ENCODE measurements around the genes UGT1A8 and ARL4C.

DNA sequence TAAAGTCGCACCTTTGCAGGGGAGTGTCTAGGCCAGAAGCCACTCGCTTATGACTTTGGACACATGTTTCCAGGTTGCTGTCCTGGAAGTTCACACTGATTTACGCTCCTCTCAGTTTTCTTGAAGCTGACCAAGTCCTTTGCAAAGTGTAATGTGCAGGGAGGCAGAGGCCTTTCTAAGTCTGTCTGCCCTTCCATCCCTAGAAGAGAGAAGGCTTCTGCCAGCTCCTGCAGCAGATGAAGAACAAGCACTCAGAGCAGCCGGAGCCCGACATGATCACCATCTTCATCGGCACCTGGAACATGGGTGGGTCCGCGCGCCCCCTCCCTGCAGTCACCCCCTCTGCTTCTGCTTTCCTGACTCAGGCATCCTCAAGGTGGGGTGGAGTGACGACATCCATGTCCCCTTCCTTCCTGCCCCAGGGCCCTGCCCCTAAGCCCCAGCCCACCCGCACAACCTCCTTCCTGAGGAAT, 89.9 kb upstream of the ATG16L1 start:
- RRBS = no CpG with 5 or more reads among the region's 11 CpGs

DNA sequence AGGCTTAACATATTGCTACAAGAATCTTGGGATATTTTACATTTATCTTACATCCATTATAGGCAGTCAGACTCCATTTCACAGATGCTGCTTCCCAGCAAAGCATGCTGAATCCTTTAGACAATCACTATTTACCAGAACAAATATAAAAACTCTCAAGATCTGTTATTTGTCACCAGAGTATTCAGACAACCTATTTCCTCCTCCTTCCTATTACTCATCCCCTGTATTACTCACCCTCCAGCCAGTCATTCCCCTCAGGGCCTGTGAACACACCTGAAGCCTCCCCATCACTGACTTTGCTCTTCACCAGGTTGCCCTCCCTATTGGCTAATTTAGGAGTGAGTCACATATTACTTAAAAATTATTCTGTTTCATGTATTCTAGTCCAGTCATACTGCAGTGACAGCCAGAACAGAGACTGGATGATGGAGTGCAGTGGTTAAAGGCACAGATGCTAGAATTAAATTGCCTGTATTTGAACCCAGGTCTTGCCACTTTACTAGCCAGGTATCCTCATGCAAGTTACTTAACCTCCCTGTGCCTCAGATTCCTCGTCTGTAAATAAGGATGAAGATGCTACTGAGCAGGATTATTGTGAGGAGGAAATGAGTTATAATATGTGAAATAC, 3.7 kb upstream of the ATG16L1 start:
- RRBS = no CpG with 5 or more reads among the region's 1 CpG

DNA sequence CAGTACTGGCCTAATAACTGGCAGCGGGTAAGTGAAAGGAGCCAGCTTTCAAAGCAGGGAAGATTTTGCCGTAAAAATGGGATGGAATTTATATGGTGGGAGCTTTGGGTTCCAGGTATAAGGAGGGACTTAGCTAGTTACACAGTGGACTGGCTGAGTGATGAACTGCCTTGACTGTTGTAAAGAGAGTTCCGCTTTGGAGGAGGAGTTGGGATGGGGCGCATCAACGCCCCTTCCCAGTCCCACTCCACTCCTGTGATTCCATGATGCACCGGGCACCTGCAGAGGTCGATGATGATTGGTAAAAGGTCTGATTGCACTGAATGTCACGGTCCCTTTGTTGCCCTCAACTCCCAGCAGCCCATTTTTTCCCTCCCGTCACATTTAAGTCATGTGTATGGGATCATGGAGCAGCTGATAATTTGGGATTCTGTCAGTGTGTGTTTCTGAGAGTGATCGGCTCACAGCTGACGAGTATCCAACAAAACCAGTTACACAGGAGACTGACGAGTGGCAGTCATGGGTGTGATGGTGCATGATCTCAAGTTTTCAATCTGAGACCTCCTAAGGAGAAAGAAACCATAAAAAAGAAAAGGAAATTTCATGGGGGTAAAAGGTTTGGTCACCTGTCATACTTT, 24.1 kb downstream of the ATG16L1 start:
- RRBS = no CpG with 5 or more reads among the region's 12 CpGs

DNA sequence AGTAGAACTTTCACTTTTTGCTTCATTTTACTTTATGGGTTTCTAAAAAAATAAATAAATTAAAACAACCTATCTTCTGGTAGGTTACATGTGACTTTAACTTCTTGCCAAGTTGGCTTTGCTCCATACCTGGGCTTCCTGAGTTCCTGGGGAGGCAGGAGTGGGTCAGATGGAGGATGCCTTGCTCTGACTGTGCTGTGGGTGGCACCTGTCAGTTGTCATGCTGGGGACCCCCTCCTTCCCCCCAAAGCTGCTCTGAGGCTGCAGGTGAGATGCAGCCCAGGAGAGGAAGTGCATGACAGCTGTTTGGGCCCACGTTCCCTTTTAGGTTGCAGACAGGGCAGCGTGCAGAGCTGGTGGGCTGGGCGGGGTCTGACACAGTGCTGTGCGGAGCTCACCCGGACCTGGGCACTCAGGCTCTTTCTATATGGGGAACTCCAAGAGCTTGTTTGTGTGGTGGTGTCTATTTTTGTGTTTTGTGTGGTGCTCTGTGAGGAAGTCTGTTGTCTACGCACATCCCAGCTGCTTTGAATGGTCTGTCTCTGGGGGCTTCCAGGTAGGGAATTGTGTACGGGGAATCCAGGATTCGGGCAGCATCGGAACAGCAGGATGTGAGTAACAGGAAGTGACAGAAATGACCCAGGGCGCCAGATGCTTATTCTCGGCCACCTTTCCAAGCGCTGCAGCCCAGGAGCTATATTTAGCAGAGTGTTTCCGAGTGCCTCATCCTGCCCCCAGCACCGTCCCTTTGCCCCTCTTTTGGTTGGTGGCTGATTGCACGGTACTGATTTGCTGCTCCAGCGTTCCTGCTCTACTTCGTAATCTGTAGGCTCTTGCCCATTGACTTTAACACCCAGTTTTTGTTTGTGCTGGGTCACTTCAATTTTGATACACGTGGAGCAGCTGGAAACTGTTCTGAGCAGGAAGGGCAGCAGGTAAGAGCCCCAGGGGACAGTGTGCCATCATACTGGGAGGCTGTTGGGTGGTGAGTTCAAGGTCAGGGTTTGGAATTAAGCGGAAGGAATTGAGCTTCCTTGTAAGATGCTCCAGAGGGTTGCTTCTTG, 64.5 kb downstream of the DGKD start:
- RRBS = no CpG with 5 or more reads among the region's 19 CpGs

GRCh38 chr2:233421439-233421987, 67.2 kb downstream of the DGKD start:
- RRBS = no CpG with 5 or more reads among the region's 8 CpGs

DNA sequence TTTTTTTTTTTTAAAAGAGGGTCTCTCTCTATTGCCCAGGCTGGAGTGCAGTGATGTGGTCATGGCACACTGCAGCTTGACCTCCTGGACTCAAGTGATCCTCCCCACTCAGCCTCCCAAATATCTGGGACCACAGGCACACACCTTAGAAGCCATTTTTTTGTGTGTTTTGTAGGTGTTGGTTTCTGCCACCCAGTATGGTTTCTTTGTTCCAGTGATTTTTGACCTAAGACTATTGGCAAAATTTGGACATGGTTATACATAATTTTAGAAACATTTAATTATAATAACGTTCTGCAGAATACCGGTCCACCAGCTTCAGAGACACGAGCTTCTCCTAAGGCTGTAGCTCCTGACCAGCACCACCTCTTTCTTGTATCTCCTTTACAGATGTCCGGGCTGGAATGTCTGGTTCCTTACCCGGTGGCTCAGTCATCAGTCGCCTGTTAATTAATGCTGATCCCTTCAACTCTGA, 97.3 kb downstream of the DGKD start:
- RRBS = 88% methylated on average over 3 of the region's 6 CpGs

DNA sequence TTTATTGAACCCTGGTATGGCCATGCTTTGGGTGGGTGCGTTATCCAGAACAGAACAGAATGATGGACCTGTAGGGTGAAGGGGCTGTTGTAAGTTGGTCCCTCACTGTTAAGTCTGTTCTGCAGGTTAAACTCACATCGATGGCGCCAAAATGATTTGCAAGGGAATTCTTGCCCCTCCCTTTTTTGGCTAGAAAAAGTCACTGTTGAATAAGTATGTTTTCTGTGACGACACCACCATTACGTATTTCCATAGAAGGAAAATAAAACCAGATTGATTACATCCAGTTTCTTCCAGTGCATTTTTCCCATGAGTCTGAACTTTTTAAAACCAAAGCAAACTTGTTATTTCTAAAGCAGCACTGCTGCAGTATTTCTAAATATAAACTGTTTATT, 91.9 kb downstream of the USP40 start:
- RRBS = no CpG with 5 or more reads among the region's 5 CpGs

DNA sequence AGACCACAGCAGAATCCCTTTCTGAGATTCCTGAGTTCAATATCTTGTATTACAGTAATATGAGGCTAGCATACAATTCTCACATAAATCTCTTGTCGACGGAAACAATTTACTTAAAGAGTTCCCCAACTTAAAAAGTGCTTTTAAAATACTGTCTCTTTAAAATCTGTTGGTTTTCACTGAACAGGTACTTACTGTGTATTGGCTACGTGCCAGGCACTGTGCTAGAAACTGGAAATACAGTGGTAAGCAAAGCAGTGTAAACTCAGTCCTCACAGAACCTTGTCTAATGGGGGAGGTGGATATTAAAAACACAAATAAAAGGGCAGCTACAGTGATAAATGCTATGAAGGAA, 52.7 kb downstream of the USP40 start:
- RRBS = no CpG with 5 or more reads among the region's 3 CpGs

- RRBS = no CpG with 5 or more reads among the region's 7 CpGs
Observed at GRCh38 chr2:233523125-233523915, 43.3 kb downstream of the USP40 start.

- RRBS = no CpG with 5 or more reads among the region's 10 CpGs
Observed at GRCh38 chr2:233617328-233618031, at the start of gene UGT1A8. TSS of gene UGT1A8 (plus strand) at chr2:233617633.

GRCh38 chr2:234348034-234348541, 148.8 kb downstream of the ARL4C start:
- RRBS = no CpG with 5 or more reads among the region's 9 CpGs

GRCh38 chr2:234448466-234449149, 48.3 kb downstream of the ARL4C start:
- RRBS = no CpG with 5 or more reads among the region's 13 CpGs

GRCh38 chr2:234449150-234449648, 47.7 kb downstream of the ARL4C start:
- RRBS = no CpG with 5 or more reads among the region's 5 CpGs

GRCh38 chr2:234491549-234492674, 5.0 kb downstream of the ARL4C start:
- RRBS = no CpG with 5 or more reads among the region's 11 CpGs

DNA sequence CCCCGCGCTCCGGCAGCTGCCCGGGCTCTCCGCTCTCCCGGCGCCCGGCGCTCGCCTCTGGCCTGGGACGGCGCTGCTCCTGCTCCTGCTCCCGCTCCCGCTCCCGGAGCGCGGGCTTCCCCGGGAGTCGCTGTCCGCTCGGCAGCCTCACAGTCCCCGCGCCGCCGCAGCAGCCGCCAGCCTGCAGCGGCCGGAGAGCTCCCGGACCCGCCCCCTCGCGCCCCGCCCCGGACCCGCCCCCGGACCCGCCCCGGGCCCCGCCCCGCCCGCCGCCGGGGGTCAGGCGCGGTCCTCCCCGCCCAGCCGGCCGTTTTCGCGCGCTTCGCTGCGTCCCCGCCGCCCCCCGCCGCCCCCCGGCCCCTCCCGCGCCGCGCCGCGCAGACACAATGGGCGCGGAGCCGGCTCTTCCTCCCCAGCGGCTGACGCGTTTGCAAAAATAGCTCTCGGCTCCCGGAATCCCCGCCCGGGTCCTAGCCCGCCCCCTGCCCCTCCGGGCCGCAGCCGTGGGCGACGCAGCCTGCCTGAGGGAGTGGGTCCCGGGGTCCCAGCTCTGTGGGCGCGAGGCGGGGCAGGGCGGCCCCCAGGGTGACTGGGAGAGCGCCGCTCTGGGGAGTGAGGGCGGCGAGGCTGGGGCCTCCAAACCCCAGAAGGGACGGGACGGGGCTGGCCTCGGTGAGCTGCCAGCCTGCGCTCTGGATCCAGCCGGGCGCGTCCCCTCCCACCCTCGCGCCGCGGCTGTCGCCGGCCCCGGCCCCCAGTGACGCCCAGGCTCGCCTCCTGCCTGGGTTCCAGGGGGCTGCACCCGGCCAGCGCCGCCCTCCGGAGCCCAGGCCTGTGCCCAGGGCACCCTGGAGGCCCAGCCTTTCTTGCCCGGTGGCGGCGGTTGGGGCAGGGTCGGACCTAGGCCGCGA, at the start of gene ARL4C:
Gene ARL4C (minus strand): TSS at position 183 of the 911 bp plus-strand sequence.
- RRBS = 3% methylated on average over 66 of the region's 115 CpGs

DNA sequence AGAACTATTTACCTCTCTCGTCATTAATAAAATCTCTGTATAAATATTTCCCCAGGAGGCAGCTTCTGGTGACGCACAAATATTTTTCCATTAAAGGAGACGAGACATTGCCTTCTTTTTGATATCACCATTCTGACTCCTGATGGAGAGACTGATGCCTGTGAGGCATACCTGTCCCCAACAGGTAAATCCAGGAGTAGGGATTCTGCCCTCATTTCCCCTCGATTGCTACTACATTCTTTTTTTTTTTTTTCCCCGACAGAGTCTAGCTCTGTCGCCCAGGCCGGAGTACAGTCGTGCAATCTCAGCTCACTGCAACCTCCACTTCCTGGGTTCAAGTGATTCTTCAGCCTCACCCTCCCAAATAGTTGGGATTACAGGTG, 137.1 kb upstream of the ARL4C start:
- RRBS = no CpG with 5 or more reads among the region's 8 CpGs

- RRBS = no CpG with 5 or more reads among the region's 3 CpGs
Observed at GRCh38 chr2:234874710-234875225, 77.0 kb upstream of the SH3BP4 start.

DNA sequence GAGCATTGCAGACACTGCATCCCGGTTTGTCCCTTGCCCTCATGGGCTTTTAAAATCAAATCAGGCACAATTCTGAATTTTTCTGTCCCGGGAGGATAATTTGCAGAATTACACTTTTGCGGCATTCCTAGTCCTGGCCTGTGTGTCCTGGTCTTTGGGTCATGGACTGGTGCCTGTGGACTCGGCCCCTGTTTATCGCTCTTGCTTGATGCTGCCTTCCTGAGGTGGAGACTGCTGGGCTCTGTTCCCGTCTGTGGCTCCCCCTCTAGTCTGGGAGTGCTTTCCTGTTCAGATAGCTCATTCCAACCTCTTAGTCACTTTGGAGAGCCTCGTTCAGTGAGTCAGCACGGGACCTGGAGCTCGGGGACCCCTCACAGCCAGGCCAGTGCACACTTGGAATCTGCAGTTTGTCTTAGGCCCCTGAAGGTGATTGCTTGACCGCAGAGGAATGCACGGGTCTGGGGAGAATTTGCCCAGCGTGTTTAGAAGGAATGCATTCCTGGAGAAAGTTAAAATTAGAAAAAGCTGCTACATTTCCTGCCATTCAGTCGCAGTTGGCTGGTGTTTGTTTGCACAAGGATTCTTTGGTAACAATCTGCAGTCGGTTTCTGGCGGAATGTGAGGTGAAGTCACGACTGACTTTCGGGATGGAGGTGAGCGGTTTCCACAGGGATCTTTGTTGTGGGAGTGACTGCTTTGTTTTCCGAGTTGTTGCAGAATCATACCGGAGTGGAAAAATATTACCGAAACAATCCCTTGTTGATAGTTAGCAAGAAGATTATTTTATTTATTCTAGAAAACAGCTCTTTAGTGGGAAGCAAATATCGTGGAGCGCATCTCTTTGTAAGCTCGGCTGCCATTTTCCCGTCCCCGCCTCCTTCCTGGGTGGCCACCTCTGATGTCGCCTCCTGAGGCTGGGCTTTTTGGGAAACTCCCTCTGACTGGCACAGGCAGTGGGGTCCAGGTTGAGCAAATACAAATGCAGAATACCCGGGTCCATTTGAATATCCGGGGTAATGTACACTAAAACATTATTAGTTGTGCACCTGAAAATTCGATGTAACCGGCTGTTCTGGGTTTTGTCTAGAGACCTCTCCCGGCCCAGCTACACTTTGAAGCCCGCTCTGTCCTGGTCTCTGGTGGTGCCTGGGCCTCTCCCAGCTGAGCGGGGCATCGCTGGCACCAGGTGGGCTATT, 29.7 kb downstream of the SH3BP4 start:
- RRBS = no CpG with 5 or more reads among the region's 35 CpGs

- RRBS = no CpG with 5 or more reads among the region's 34 CpGs
Observed at GRCh38 chr2:234998265-234999543, 46.9 kb downstream of the SH3BP4 start.

All from cardiac fibroblast (primary cell).